ENCODE data around the gene SPATC1L.

- RRBS, 2 experiments = no CpG with 5 or more reads among the region's 48 CpGs
CAGE:
- cytosol, long polyA minus RNA = no peak
- cytosol, long polyA plus RNA = no peak
- long polyA plus RNA = no peak
- nucleus, long polyA minus RNA = no peak
- nucleus, long polyA plus RNA = no peak
Observed at GRCh38 chr21:45983745-45984845, 2.5 kb downstream of the COL6A1 start.

DNA sequence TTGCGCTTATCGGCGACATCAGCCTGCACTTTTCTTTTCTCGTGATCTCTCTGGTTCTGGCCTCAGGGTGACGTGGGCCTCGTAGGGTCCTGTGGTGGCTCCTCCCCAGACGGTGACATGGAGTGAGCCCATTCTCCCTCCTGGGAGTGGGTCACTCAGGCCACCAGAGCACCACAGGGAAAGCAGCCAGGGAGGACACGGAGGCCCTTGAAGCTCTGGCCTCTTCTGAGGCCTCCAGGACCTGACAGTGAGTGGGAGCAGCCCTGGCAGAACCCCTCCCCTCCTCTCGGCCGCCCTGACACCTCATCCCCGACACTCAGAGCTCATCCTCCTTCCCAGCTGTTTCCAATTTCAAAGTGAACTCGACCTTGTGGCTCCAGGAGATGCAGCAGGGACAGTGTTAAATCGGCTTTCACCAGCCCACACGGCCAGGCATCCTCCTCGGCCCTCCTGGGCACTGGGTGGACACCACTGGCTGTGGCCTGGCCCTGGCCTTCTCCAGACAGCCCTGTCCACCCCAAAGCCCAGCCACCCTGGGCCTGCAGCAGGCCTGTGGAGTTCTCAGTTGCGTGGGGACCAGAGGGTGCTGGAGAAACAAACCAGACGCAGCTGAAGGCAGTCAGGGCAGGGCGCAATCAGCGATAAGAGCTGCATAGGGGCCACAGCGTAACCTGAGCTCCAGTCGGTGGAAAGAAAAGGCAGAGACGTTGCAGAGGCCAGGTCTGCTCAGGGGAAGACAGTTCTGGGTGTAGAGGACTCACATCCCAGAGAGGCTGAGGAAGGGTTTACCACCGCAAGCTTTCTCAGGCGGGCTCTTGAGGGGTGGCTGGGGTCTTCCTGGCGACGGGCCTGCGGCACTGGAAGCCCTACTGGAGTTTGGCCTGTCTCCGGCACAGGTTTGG is 27.1 kb downstream of the FTCD start:
- RRBS, 2 experiments = no CpG with 5 or more reads among the region's 28 CpGs
CAGE:
- cytosol, long polyA minus RNA = no peak
- cytosol, long polyA plus RNA = no peak
- long polyA plus RNA = no peak
- nucleus, long polyA minus RNA = no peak
- nucleus, long polyA plus RNA = no peak

- RRBS, 2 experiments = 3 to 13% methylated on average over 4 of the region's 30 CpGs
CAGE:
- cytosol, long polyA minus RNA = start-site peak on the minus strand at chr21:46184425-46184468, 439 reads
- cytosol, long polyA plus RNA = start-site peak on the minus strand at chr21:46184424-46184467, 355 and 562 reads in 2 replicates
- long polyA plus RNA = start-site peak on the minus strand at chr21:46184425-46184469, 402 and 87 reads in 2 replicates
- nucleus, long polyA minus RNA = no peak
- nucleus, long polyA plus RNA = no peak
Observed at GRCh38 chr21:46183641-46184585, at the start of gene SPATC1L. Gene SPATC1L, minus strand, starts transcription at chr21:46184459.

DNA sequence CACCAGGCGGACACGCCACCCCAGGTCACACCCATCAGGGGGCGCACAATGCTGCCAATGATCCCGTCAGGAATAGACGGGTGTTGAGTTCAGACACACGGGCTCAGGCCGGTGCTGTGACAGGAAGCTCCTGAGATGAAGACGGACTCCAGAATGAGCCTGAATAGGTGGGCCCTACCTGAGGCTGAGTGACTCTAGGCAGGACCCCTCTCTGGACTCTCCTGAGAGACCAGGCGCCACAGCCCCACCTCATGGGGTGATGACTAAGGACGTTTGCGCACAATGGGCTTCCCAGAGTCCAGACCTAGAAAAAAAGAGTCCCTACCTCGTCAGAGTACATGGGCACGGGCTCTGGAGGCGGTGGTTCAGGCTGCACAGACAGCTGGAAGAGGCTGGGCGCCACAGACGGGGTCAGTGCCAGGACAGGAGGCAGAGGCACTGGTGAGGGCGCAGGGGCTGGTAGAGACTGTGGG is 20.4 kb downstream of the MCM3AP start:
- RRBS, 2 experiments = no CpG with 5 or more reads among the region's 17 CpGs
CAGE:
- cytosol, long polyA minus RNA = no peak
- cytosol, long polyA plus RNA = no peak
- long polyA plus RNA = no peak
- nucleus, long polyA minus RNA = no peak
- nucleus, long polyA plus RNA = no peak

GRCh38 chr21:46390563-46390883 is 66.6 kb downstream of the PCNT start:
- RRBS, 2 experiments = no CpG with 5 or more reads among the region's 8 CpGs
CAGE:
- cytosol, long polyA minus RNA = no peak
- cytosol, long polyA plus RNA = no peak
- long polyA plus RNA = no peak
- nucleus, long polyA minus RNA = no peak
- nucleus, long polyA plus RNA = no peak

GRCh38 chr21:46636730-46637486 is 1.4 kb downstream of the PRMT2 start:
- RRBS, 2 experiments = no CpG with 5 or more reads among the region's 7 CpGs
CAGE:
- cytosol, long polyA minus RNA = no peak
- cytosol, long polyA plus RNA = no peak
- long polyA plus RNA = no peak
- nucleus, long polyA minus RNA = no peak
- nucleus, long polyA plus RNA = no peak

GRCh38 chr21:46661118-46661678 is 25.7 kb downstream of the PRMT2 start:
- RRBS, 2 experiments = no CpG with 5 or more reads among the region's 33 CpGs
CAGE:
- cytosol, long polyA minus RNA = no peak
- cytosol, long polyA plus RNA = no peak
- long polyA plus RNA = no peak
- nucleus, long polyA minus RNA = no peak
- nucleus, long polyA plus RNA = no peak